ENCODE data around the gene APOL6.

DNA sequence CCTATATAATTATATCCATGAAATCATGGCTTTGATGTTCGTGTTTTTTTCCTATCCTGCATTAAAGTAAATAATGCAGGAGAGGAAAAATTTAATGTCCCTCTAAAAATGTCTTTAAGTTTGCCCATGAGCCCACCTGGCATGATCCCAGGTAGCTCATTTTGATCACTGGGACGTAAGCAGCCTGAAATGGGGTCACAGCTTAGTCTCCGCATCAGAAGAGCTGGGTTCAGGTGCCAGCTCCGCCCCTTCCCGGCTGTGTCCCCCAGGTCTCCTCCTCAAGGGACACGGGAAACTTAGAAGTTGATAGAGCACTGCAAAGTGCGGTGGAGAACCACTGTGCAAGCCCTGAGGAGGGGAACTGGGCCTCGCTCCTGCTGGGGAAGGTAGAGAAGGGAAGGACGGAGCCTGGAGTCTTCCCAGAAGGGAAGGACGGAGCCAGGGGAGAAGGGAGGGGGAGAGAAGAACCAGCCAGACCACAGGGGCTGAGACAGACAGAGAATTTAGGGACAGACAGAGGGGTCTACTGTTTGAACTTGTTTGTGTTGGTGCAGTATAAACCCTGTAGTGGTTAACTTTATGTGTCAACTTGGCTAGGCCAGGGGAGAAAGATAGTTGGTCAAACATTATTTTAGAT is 7.7 kb downstream of the TOM1 start:
- PRO-cap, result no peak

DNA sequence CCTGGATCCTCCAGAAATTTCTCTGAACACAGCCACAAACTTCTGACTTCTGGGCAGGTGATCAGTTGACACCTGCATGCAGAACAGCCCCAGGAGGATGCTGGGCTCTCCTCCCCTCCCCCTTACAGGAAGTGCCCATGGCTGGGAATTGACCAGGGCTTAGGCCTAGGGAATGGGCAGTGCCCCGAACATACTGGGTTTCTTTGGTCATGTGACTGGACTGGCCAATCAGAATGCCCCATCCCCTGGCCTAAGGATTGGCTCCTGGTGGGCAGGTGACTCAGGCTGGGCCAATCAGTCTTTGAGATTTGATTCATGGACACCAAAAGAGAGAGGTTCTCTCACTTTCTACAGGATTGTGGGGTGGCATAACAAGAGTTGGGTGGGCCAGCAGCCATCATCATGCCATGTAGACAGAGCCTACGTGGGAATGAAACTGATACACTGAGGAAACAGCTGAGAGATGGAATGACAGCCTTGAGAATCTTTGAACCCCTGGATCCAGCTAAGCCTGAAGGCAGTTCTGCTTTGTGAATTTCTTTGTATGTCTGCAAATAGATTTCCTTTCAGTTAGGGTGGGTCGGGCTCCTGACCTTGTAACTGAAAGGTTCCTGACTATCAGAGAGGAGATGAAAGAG is 37.2 kb downstream of the MCM5 start:
- PRO-cap, result no peak

DNA sequence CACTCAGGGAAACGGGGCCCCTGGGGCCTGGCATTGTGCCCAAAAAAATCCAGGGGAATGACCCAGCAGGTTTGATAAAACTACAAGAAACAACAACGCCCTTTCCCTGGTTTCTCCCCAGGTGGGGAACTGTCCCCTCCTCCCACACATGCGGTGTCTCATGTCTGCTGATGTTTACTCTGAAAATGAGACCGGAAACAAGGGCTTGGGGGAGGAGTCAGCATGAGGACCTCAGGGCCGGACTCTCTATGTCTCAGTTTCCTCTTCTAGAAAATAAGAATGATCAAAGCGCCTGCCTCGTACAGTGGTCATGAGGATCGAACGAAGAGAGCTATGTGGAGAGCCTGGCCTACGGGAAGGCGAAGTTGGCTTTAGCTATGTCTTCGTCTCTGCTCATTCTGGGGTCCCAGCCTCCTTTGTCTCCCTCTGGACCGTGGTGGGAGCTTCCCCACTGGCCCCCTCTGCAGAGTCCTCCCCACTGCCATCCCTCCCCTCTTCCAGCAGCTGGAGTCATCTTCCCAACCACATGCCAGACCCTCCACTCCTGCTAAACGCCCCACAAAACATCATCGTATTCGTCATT is 48.1 kb downstream of the MCM5 start:
- PRO-cap, result no peak

DNA sequence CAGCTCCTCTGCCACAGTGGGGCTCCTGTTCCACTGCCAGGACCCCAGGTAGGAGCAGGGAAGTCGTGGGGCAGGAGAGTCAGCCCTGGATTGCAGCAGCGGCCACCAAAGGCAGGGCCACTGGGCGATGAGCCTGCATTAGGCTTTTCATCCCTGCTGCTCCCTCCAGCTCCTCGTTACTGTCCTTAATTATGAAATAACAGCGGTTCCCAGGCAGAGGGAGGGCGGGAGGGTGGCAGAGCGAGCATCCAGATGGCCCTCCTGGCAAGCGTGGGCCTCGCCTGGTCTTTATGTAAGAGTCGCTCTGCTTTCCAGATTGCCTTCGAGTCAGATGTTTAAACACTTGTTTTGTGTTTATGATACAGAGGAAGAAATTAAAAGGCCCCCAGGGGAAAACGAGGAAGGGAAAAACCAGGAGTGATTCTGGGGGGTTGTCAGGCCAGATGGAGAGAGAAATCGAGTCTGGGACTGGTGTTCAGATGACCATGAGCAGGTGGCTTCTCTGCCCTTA is 15.3 kb upstream of the RASD2 start:
- PRO-cap, result no peak

DNA sequence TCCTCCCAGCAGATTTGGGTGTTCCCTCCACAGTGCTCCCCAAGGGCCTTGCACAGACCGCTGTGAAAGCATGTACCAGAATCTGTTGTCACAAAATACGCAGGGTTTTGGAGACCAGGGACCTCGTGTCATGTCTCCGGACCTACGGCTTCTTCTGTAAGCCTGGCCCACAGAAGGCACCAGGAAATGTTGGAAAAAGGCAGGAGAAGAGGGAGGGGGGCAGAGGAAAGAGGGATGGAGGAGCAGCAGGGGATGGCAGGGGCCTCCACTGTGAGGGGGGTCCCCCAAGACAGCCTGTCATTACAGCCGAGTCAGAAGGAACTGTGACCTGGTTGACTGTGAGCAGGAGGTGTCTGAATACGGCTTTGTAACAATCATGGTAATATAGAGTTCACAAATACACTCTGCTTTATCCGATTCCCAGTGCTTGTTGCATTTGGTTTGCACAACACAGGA is 13.6 kb upstream of the RASD2 start:
- PRO-cap, result no peak

- PRO-cap, result no peak
Observed at GRCh38 chr22:35541026-35541652, 508 bp downstream of the RASD2 start.

DNA sequence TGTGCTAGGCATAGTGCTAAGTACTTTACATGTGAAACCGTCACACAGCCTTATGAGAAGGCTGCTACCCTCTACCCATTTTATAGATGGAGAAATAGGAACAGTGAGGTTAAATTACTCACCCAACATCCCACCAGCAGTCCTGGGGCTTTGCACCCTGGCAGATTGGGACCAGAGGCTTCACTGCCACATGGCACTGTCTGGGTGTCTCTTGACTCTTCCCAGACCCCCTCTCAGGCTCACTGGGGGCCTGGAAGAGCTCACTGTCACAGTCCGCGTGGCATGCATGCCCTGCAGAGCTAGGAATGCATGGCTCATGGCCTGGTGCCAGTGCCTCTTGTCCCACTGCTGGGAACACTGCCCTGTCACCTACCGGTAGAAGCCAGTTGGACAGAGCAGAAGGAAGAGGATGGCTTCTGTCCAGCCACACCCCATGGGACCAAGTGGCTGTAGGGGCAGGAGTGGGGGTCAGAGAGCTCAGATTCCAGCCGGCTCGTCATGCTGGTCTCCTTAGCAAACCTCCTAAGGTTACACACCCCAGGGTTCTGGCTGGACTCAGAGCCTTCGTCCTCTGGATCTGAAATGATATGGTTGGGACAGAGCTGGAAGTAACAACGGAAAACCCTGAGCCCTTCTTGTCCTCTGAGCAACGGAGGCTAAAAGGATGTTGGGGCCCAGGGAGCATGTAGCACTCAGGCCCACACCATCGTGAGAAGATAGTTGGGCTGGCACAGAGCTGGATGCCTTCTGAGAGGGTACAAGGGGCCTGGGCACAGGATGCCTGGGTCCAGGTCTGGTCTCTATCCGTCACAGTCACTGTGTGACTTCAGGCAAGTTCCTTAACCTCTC is 29.6 kb downstream of the MB start:
- PRO-cap, result no peak

- PRO-cap, result no peak
Observed at GRCh38 chr22:35611559-35612464, 5.3 kb downstream of the MB start.

- PRO-cap, result no peak
Observed at GRCh38 chr22:35621962-35623026, 5.2 kb upstream of the MB start.

GRCh38 chr22:35648026-35648828 is at the start of gene APOL6:
Gene APOL6 (plus strand): TSS chr22:35648446.
- PRO-cap, result bidirectional peak, plus-strand start at chr22:35648386, minus-strand start at chr22:35648311

- PRO-cap, result no peak
Observed at GRCh38 chr22:35649293-35649504, 953 bp downstream of the APOL6 start.

GRCh38 chr22:35663032-35663389 is 14.8 kb downstream of the APOL6 start:
- PRO-cap, result no peak

- PRO-cap, result no peak
Observed at GRCh38 chr22:35737697-35738027, 20.0 kb downstream of the APOL5 start.

DNA sequence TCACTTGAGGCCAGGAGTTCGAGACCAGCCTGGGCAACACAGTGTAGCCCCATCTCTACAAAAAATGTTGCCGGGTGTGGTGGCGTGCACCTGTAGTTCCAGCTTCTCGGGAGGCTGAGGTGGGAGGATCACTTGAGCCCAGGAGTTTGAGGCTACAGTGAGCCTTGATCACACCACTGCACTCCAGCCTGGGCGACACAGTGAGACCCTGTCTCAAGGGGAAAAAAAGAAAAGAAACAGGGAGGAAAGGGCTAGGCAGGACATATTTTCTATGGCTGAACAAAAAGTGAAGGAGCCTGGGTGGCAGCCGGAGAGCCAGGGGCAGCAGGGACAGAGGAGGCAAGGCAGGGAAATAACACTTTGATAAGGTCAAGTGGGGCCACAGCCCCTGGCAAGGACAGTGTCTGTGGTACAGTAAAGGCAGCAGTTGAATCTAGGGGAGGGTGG is 20.4 kb downstream of the APOL5 start:
- PRO-cap, result no peak

- PRO-cap, result unidirectional peak, minus-strand start at chr22:35840426
Observed at GRCh38 chr22:35839770-35840850, 122.4 kb downstream of the APOL5 start.

DNA sequence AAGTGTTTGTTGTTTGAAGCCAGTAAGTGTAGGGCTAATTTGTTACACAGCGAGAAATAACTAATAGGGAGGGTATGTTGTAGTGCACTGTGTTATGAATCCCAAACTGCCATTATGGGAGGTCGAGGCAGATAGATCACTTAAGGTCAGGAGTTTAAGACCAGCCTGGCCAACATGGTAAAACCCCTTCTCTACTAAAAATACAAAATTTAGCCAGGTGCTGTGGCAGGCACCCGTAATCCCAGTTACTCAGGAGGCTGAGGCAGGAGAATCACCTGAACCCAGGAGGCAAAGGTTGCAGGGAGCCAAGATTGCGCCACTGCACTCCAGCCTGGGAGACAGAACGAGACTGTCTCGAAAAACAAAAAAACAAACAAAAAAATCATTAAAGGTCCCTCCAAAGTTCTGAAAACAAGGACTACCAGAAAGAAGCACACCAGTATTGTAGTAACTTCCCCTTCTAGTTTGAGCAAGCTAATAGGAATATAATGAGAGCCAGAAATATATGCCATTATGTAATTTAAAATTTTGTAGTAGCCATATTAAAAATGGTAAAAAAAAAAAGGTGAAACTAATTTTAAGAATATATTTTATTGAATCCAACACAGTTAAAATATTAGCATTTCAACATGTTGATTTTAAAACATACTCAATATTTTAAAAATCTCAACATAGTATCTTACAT is 34.9 kb downstream of the RBFOX2 start:
- PRO-cap, result no peak

- PRO-cap, result bidirectional peak, plus-strand start at chr22:36155989, minus-strand start at chr22:36155887
Observed at GRCh38 chr22:36155687-36156157, 4.8 kb downstream of the APOL3 start.

GRCh38 chr22:36220394-36220876 is 18.8 kb upstream of the APOL4 start:
- PRO-cap, result unidirectional peak, plus-strand start at chr22:36220582

DNA sequence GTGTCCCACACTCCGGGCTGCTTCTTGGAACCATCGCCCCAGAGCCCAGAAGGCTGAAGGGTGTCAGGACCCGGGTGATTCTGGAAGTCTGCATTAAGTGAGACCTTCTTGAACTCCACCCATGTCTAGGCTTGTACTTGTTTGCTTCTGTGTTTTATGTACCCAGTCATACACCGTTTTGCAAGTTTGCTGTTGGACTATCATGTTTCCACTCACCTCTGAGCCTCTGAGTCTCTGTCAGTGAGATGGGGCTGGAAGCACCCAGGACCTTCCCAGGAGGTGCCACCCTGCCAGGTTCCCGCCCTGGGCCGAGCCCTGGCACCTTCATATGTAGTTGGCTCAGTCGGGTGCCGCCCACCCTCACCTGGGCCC is 34.9 kb downstream of the APOL1 start:
- PRO-cap, result no peak

DNA sequence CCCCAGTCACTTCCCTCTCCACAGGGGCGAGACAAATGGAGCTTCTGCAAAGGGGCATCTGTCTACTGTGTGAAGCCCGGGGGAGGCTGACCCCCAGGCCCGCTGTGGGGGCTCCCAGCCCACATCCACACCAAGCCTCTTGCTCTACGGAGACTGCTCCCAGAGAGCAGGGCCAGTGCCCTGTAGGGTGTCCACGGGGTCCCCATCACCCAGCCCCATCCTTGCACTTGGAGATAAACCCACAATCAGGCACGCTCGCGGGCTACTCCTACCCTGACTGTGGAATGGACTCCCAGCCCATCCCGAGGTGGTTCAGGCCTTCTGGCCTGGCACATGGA is 39.4 kb downstream of the APOL1 start:
- PRO-cap, result no peak